AG09319 (cell line): ENCODE measurements around a stretch of chr12.

- RRBS = no CpG with 5 or more reads among the region's 4 CpGs
These were observed 9.6 kb downstream of the BTG1 start for GRCh38 chr12:92136063-92136357.

GRCh38 chr12:92158771-92159503 lies 13.3 kb upstream of the BTG1 start:
- RRBS = no CpG with 5 or more reads among the region's 6 CpGs

DNA sequence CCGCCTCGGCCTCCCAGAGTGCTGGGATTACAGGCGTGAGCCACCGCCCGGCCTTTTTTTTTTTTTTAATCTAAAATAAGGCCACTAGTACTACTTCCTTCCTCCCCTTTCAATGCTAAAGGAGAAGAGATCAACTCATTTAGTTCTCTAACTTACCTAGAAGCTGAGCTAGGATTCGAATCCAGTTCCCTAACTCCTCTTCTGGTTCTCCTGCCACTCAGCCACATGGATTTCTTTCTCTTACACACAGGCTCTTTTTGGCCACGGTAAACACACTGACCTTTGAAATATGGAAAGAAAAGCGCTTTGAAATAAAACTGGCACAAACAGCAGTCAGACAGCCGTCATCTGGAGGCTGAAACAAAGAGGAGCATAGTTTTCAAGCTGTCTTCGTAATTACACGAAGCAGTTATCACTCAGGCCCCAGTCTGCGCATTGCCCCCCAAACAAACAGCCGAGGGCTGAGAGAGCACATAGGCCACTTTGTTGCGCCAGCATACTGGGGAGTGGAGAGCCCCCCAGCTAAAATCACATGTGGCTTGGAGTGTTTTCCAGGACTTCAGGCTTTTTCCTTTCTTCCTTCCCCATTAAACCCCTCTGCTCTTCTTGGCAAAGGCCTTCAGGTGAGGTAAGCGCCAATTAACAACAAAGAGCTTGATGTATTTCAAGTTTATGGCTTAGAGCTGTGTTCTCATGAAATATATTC lies 142.8 kb upstream of the BTG1 start:
- RRBS = no CpG with 5 or more reads among the region's 15 CpGs

GRCh38 chr12:92553357-92553819 lies 149.4 kb upstream of the PLEKHG7 start:
- RRBS = no CpG with 5 or more reads among the region's 6 CpGs

DNA sequence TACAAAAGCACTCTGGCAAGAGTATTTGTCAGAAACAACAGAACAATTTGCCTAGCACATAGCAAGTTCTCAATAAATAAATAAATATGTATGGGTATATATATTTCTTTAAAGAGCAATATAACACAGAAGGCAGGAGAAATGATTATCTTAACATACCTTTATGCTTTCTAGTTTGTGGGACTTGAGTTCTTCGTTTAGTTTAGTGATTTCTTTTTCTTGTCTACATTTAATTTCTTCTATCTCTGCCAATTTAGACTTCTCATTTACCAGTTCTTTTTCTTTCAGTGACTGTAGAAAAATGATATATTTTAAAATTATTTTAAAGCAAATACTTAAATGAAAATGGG lies 77.3 kb downstream of the PLEKHG7 start:
- RRBS = no CpG with 5 or more reads among the region's 1 CpG

DNA sequence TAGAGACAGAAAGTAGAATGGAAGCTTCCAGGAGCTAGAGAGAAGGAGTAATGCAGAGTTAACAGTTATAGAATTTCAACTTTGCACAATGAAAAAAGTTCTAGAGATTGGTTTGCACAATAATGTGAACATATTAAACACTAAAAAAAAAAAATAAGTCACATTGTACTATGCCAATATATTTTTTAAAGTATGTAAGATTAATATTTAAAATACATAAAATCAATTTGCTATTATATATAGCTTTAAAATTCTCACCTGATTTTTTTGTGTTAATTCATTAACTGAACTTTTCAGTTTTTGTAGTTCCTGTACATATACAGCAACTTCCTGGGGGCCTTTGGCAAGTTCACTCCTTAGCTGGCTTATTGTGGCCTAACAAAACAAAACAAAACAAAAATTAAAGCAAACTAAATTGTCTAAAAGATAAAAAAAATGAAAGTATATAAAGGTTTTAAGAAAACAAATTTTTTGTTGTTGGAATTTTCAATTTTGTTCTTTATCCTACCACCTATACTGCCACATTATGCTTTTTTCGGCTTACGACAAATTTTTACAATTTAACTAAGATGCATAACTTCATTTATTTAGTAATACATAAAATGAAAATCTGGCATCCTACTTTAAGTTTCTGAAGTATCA lies 86.8 kb downstream of the EEA1 start:
- RRBS = no CpG with 5 or more reads among the region's 2 CpGs

- RRBS = no CpG with 5 or more reads among the region's 5 CpGs
These were observed 2.0 kb downstream of the EEA1 start for GRCh38 chr12:92926964-92927651.

DNA sequence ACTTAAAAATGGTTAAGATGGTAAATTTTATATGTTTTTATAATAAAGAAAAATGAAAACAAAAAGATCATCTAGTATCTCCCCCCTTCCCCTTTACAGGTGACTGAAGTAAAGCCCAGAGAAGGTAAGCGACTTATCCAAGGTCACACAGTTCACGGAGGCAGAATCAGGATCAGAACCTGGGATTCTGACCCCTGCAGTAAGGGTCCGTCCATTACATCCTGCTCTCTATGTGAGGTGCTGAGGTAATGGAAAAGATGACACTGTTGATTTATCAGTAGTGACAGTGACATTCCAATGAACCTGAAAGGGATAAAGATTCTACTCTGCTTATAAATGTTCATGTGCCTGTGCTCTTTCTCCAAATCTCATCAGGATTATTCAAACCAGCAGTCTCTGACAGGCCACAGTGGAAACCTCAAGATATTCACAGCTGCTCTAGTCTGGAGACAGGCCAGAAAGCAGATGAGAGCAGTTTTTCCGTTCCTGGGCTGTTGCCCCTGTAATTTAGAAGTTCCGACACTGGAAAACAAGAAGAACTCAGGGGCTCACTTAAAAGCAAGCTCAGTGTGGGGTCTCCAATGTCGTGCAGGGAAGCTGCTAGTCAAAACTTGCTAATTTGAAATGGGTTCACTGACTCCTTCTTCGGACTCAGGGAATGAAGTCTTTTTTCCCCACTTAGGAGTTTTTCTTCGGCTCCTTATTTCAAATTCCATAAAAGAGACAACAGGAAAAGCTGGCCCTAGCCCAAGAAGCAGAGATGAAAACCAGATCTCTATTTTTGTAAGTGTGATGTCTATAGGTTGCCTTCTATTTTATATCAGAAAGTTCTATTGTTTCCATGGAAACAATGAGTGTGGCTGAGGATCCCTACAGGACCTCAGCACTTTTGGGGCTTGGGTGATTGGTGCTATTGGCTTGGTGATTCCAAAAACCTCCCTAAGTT lies 131.8 kb upstream of the EEA1 start:
- RRBS = no CpG with 5 or more reads among the region's 8 CpGs

- RRBS = no CpG with 5 or more reads among the region's 2 CpGs
These were observed 169.0 kb upstream of the EEA1 start for GRCh38 chr12:93098085-93098600.

- RRBS = no CpG with 5 or more reads among the region's 6 CpGs
These were observed 179.6 kb upstream of the NUDT4 start for GRCh38 chr12:93198008-93198656.

GRCh38 chr12:93243928-93244708 lies 133.6 kb upstream of the NUDT4 start:
- RRBS = no CpG with 5 or more reads among the region's 5 CpGs

- RRBS = no CpG with 5 or more reads among the region's 3 CpGs
These were observed 1.1 kb upstream of the UBE2N start for GRCh38 chr12:93442871-93443306.

GRCh38 chr12:93573730-93574228 lies 1.3 kb downstream of the SOCS2 start:
- RRBS = 2% methylated on average over 3 of the region's 12 CpGs

DNA sequence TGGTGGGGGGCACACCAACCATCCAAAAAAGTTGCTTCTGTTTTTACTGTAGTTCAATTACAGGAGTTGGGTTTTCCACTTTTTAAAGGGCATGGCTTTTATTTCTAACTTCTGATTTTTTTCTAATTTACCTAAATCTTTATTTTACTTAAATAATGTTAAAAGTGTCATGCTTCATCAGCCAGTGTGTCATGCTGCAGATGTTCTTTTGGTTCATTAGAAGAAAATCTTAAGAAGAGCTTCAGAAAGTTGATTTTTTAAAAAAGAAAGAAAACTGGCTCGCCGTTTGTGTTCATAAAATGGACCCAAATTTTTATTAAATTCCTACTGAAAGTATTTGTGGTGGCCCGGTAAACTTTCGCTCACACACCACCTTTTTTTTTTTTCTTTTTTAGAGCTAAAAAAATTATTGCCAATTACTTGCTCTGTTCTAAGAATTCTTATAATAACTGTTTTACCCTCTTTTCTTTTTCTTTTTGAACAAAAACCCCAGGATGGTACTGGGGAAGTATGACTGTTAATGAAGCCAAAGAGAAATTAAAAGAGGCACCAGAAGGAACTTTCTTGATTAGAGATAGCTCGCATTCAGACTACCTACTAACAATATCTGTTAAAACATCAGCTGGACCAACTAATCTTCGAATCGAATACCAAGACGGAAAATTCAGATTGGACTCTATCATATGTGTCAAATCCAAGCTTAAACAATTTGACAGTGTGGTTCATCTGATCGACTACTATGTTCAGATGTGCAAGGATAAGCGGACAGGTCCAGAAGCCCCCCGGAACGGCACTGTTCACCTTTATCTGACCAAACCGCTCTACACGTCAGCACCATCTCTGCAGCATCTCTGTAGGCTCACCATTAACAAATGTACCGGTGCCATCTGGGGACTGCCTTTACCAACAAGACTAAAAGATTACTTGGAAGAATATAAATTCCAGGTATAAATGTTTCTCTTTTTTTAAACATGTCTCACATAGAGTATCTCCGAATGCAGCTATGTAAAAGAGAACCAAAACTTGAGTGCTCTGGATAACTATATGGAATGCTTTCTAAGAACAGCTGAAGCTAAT lies 2.1 kb downstream of the SOCS2 start:
- RRBS = 96% methylated on average over 4 of the region's 16 CpGs

DNA sequence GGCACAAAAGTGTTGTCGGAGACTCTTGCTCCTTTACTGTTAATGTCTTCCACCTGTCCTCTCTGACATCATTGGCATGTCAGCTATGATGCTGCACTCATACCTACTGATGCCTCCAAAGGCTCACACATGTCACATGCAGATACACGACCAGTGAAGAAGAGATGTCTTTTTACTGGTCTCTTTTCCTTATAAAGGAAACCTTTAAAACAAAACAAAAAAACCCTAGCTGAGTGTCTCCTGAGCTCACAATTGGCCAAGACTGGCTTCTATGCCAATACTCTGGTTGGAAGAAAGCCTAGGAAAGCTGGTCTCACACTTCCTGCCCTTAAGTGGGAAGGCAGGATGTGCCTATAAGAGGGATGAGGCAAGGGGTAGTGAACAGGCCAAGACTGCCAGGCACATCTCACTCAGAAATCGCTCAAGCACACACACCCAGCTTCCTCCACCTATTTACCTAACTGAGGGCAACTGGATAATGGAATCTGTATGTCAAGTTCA lies 49.9 kb downstream of the SOCS2 start:
- RRBS = no CpG with 5 or more reads among the region's 3 CpGs

GRCh38 chr12:93729910-93730501 lies 52.8 kb downstream of the CRADD start:
- RRBS = no CpG with 5 or more reads among the region's 3 CpGs

DNA sequence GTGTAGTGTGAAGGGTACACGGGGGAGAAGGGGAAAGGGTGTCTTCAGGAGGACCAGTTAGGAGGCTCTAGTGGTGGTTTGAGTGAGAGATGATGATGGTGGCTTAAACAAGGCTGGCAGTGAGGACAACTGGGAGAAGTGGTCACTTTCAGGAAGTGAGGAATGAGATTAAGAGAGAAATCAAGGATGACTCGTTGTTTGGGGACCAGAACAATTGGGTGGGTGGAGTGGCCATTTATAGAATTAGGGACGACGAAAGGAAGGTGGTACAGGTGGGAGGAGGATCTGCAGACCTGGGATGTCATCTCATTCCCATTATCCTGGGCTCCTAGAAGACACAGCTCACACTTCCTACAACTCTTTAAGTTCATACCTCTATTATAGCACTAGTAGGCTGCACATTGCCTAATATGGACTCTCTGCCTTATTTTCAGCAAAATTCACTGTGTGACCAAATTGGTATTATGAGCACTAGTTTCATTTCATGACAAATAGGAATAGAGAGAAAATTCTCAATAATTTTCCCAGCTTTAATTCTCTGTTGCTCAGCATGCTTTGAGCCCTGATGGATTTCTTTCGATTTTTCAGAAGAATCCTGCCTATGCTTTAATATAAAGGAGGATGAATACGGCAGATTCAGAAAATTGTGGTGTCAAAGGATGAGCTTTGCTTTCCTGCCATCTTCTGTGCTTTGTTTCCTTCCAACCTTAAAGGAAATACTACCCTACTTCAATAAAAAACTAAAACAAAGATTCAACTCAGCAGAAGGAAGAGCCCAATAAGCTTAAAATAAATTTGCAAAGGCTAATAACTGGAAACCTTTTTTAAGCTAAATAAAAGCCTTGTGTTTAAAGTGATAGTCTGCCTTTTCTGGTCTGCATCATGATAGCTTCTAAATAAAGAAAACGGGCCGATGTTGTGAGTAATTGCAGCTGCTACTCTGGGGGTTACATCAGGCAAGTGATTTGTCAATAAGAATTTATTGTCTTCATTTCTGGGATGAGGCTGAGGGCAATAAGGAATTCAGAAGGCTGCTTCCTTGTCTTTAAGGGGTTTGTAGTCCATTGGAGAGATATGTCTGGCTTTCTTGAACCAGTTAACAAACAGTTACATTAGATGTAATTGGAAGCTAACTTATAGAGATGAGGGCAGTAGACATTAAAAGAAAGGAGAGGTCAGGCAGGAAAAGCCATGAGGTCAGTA lies 84.5 kb downstream of the CRADD start:
- RRBS = no CpG with 5 or more reads among the region's 8 CpGs

DNA sequence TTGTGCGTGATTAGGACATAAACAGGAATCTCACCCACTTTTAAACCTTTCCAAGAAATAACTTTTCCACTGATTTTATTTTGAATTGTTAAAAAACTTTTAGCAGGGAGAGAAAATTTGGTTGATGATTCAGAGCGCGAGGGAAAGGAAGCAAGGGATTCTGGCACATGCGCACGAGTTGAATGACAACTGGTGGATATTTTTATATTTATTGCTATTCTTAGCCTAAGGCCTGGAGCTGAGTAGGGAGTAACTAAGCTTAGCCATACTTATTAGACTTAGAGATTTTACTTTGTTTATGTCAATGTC lies 101.0 kb downstream of the CRADD start:
- RRBS = no CpG with 5 or more reads among the region's 5 CpGs

GRCh38 chr12:93783626-93784328 lies 106.6 kb downstream of the CRADD start:
- RRBS = no CpG with 5 or more reads among the region's 10 CpGs

DNA sequence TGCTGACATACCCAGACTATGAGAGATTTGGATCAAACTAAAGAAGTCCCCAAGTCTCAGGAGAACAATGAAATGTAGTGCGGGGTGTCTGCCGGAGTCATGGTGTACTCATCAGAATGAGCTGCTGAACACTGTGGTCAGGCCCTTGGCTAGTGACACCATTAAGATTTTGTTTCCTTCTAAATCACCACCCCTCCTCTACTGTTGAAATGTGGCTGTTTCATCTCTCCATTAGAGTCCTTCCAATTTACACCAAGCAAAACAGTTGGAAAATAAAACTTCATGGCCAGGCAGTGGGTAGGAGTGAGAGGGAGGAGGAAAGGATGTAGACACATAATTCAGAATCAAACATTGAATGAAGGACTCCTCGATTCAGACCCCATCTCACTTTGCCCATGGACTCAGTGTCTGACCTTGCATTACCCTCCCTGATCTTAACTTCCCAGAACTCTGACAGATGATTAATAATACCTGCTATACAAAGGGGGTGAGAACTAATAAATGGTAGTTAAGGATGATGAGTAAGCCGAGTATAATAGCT lies 127.4 kb downstream of the CRADD start:
- RRBS = no CpG with 5 or more reads among the region's 4 CpGs